ENCODE measurements around a stretch of chr12.

DNA sequence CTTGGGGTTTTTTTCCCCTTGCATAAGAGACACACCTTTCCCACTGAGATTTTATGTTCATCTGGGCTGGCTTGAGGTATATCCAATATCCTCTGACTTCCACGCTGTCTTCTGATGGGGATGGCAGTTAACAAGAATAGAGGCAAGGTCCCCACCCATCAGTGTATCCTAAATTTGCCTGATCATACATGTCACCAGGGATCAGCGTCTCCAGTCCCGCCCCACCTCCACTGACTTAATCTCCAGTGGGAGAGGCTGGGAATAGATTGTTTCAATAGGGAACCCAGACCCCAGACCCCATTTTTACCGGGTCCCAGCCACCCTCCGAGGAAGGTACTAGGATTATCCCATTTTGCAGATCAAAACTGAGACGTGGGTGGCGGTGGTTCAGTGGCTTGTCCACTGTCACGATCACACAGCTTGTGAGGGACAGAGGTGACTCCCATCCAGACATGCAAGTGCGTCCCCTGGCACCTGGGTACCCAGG lies 742 bp downstream of the WSB2 start:
CAGE:
- cytosol, long polyA minus RNA: no peak
- cytosol, long polyA plus RNA: no peak
- long polyA plus RNA: no peak
- nucleus, long polyA minus RNA: no peak
- nucleus, long polyA plus RNA: no peak

DNA sequence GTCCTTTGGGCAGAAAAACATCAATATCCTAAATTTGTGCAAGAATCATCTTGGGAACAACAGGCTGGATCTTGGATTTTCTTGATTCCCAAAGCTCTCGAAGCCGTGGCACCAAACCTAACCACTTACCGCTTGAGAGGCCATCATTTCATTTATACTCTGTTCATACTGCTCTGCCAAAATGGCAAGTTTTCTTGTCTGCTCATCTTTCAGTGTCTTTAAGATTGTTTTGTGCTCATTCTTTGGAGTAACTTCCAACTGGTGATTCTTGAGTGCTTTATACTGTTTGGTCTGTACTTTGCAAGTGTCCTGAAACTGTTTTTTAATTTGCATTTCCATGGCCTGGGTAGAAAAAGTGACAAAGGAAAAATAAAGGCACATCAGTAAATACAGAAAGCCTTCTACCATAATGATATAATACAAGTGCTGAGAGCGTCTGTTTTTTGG lies 24.1 kb downstream of the PEBP1 start:
CAGE:
- cytosol, long polyA minus RNA: no peak
- cytosol, long polyA plus RNA: no peak
- long polyA plus RNA: no peak
- nucleus, long polyA minus RNA: no peak
- nucleus, long polyA plus RNA: no peak

DNA sequence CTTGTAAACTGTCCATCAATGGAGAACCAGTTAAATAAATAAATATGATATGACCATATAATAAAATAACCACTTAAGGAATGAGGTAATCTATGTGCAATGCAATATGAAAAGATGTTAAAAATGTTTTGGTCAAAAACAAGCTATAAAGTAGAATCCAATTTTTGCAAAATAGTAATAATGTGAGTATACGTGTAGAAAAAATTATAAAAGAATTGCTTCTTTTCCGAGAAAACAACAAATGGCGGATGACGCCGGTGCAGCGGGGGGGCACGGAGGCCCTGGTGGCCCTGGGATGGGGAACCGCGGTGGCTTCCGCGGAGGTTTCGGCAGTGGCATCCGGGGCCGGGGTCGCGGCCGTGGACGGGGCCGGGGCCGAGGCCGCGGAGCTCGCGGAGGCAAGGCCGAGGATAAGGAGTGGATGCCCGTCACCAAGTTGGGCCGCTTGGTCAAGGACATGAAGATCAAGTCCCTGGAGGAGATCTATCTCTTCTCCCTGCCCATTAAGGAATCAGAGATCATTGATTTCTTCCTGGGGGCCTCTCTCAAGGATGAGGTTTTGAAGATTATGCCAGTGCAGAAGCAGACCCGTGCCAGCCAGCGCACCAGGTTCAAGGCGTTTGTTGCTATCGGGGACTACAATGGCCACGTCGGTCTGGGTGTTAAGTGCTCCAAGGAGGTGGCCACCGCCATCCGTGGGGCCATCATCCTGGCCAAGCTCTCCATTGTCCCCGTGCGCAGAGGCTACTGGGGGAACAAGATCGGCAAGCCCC lies 110.1 kb downstream of the PEBP1 start:
CAGE:
- cytosol, long polyA minus RNA: no peak
- cytosol, long polyA plus RNA: no peak
- long polyA plus RNA: no peak
- nucleus, long polyA minus RNA: no peak
- nucleus, long polyA plus RNA: no peak

DNA sequence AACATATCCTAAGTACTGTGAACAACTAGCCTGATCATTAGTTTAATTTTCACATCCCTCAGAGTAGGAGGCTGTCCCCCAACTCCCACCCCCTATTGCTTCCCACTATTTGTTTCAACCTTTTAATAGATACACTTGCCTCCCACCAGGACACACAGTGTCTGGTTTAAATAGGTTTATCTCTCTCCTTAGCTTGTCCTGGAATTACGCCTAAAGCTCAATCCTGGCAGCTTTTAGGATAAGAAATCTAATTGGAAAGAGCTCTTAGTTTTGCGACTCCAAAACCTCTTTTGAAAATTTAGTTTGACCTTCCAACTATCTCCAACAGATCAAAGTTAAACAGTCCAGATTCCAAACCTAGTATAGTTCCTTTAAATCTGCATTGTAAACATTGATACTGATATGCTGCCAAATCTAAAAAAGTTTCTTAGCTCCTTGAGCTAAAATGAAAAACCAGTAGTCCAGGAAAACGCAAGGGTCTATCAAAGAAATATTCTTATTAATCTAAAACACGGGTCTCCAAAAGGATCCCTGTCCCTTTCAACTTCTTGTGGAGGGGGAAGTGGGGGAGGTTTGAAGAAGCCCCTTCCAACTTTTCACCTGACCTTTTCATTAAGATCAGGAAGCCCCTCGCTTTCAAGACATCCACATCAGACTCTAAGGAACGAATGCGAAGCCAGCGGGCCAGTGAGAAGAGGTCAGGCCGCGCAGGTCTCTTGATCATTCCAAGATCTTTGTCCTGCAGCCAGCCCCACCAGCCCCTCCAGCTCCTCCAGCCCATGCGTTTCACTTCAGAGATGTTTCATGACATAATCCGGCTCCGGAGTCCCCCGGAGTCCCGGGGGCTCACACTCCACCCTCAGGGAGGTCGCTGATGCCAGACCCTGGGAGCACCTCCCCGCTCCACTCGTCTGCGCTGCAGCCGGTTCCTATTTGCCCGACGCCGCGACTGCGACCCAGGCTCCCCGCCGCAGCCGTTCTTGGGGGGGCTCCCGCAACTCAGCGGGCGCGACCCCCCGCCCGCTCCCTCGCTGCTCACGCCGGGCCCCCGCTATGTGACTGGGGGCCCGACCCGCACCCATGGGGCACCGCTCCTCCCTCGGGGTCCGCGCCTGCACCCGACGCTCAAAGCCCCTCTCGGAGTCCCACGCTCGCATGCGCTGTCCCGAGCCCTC lies 1.6 kb downstream of the TAOK3 start:
CAGE:
- cytosol, long polyA minus RNA: no peak
- cytosol, long polyA plus RNA: no peak
- long polyA plus RNA: no peak
- nucleus, long polyA minus RNA: no peak
- nucleus, long polyA plus RNA: no peak

DNA sequence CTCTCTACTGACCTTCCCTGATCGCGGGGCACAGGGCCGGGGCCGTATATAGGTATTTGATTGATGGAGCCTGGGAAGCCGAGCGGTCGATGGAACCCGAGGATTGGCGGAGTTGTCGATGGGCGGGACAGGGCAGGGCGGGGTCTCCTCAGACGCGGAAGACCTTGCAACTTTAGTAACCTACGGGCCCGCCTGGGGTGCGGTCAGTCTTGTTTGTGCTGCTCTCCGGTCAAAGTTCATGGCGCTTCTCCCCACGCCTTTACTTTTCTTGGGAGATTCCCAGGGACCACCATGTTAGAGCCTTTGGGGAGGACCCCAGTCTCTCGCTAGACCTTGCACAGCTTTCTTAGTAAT lies 285 bp upstream of the TAOK3 start:
CAGE:
- cytosol, long polyA minus RNA: no peak
- cytosol, long polyA plus RNA: no peak
- long polyA plus RNA: no peak
- nucleus, long polyA minus RNA: no peak
- nucleus, long polyA plus RNA: no peak

CAGE:
- cytosol, long polyA minus RNA: start-site peak on the plus strand at chr12:118384019-118384056, 20 reads
- cytosol, long polyA plus RNA: no peak
- long polyA plus RNA: no peak
- nucleus, long polyA minus RNA: start-site peak on the plus strand at chr12:118384051-118384066, 17 reads
- nucleus, long polyA plus RNA: no peak
Observed at GRCh38 chr12:118383810-118384258, 7.5 kb downstream of the SUDS3 start.

DNA sequence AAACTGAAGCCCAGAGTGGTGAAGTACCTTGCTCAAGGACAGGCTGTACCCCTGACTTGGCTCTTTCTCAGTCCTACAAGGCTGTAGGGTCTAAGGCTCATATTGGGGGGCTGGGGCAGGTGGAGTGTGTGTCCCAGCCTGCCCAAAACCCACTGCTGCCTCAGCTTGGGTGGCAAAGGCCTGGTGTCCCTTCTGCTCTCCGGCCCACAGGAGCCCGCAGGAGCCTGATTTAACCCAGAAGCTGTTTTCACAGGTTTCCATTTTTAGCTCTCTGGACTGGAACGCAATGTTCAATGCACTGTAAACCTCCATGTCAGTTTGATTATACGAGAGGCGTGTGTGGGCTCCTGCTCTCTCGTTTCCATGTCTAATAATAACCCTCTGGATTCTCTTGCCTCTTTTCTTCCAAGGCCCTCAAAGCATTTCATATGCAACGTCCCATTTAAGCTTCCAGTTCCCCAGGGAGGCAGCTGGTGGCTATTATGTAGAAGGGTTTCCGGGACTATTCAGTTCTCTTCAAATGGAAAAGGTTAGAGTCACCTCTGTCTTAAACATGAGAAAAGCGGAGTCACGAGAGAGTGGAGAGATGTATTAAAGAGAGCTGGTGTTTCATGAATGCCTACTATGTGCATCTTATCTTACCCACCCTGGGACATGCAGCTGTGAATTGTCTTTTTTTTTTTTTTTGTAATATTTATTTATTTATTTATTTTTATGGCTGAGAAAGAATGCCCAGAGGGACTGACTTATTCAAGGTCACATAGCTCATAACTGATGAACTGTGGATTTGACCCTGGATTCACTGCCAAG lies 161.2 kb downstream of the SUDS3 start:
CAGE:
- cytosol, long polyA minus RNA: no peak
- cytosol, long polyA plus RNA: no peak
- long polyA plus RNA: no peak
- nucleus, long polyA minus RNA: no peak
- nucleus, long polyA plus RNA: no peak

DNA sequence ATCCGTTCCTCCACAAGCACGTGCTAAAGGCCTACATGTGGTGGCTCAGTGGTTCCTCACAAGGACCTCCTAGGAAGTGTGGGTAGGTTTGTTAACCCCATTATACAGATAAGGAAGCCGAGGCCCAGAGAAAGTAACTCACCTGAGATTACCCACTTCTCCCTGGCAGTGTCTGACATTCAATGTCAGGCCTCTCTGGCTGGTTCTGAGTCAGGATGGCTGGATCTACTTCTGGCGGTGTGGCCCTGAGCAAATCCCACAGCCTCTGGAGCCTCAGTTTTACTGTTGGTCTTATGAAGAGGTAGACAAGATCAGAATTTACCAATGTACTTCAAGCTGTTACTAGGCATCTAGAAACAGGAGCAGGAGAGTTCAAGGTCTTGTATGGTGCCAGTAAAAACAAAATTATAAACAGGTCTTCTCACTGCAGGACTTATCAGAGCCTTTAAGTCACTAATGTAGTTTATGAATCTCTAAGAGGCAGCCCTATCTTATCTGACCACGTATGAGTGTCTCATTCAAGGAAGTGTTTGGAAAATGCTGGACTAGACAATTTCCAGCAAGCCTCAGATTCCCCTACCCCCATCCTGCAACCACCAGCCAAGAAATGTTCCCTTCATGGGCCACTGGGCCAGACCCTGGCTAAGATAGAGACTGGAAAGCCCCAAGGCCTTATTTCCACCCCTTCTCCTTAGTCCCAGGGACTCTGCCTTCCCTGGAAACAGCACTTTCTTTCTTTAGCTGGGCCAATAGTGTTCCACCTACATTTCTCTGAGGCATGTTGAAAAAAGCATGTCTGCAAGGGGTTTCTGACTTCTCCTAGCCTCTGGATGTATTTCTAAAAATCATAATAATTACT lies 4.2 kb downstream of the HSPB8 start:
CAGE:
- cytosol, long polyA minus RNA: no peak
- cytosol, long polyA plus RNA: no peak
- long polyA plus RNA: no peak
- nucleus, long polyA minus RNA: no peak
- nucleus, long polyA plus RNA: no peak

DNA sequence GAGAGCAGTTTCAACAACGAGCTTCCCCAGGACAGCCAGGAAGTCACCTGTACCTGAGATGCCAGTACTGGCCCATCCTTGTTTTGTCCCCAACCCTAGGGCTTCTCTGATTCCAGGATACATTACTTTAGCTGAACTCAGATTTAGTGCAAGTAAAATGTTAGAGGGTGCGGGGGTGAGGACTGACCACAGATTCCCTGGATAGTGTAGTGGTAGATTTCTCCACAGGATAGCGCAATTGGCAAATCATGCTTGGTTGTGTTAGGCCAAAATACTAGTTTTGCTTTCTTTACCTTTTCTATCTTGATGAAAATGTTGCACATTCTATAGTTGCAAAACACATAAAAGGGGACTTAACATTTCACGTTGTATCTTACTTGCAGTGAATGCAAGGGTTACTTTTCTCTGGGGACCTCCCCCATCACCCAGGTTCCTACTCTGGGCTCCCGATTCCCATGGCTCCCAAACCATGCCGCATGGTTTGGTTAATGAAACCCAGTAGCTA lies 15.1 kb downstream of the HSPB8 start:
CAGE:
- cytosol, long polyA minus RNA: no peak
- cytosol, long polyA plus RNA: no peak
- long polyA plus RNA: no peak
- nucleus, long polyA minus RNA: no peak
- nucleus, long polyA plus RNA: no peak

GRCh38 chr12:119368820-119369521 lies 34.4 kb downstream of the CCDC60 start:
CAGE:
- cytosol, long polyA minus RNA: no peak
- cytosol, long polyA plus RNA: no peak
- long polyA plus RNA: no peak
- nucleus, long polyA minus RNA: no peak
- nucleus, long polyA plus RNA: no peak

GRCh38 chr12:119660047-119660473 lies 7.9 kb upstream of the PRKAB1 start:
CAGE:
- cytosol, long polyA minus RNA: no peak
- cytosol, long polyA plus RNA: no peak
- long polyA plus RNA: no peak
- nucleus, long polyA minus RNA: no peak
- nucleus, long polyA plus RNA: no peak

CAGE:
- cytosol, long polyA minus RNA: no peak
- cytosol, long polyA plus RNA: no peak
- long polyA plus RNA: no peak
- nucleus, long polyA minus RNA: no peak
- nucleus, long polyA plus RNA: no peak
Observed at GRCh38 chr12:120064112-120065080, 52.2 kb downstream of the RAB35 start.

DNA sequence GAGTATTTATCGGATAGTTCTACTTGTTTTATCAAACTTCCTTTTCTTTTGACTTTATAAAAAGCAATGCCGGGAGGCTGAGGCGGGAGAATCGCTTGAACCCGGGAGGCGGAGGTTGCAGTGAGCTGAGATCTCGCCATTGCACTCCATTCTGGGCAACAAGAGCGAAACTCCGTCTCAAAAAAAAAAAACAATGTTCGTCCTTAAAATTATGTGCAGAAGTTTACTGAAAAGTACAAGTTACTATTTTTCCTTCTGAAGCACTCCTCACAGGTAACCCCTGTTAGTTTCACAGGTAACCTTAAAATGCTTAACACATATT lies 1.2 kb upstream of the RAB35 start:
CAGE:
- cytosol, long polyA minus RNA: no peak
- cytosol, long polyA plus RNA: no peak
- long polyA plus RNA: no peak
- nucleus, long polyA minus RNA: no peak
- nucleus, long polyA plus RNA: no peak

DNA sequence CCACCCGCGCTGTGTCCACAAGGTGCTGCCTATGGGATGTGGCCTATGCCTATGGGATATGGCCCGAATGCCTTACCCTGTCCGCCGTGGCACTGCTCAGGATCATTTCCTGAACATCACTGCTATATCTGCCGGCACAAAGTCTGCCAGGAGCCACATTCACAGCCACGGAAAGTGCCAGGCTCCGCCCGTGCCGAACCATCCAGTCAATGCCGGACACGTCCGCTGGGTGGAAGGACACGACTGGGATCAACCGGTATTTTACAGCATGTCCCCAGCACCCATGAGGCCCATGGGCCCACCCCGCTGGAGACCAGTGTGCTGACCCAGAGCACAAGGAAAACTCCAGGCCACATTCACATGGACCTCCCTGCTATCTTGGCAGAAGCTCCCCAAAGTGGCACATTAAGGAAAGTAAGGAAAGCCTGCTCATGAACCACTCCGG lies 14.6 kb upstream of the RAB35 start:
CAGE:
- cytosol, long polyA minus RNA: no peak
- cytosol, long polyA plus RNA: no peak
- long polyA plus RNA: no peak
- nucleus, long polyA minus RNA: no peak
- nucleus, long polyA plus RNA: no peak

GRCh38 chr12:120140149-120140572 lies 23.6 kb upstream of the RAB35 start:
CAGE:
- cytosol, long polyA minus RNA: no peak
- cytosol, long polyA plus RNA: no peak
- long polyA plus RNA: no peak
- nucleus, long polyA minus RNA: no peak
- nucleus, long polyA plus RNA: no peak

DNA sequence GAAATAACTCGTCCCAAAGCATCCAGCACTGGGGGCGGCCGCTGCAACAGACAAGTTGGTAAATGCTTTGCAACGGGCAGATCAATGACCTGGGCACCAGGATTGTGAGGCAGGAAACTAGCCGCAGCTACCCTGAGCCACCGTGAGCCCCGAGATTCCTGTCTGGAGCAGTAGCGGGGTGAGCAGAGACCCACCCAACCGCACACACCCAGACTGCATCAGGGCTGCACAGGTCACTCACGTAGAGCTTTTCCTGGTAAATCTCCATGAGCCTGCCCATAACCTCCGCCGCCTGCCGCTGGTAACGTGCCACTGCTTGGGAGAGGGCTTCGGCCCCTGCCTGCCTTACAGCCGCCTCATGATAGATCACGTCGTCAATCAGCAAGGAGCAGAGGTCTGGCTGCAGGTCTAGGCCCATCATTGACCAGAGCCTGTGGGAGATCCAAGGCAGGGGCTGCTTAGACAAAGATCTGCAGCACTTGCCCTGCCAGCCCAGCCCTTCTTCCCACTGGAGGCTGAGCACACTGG lies 38.5 kb upstream of the RAB35 start:
CAGE:
- cytosol, long polyA minus RNA: no peak
- cytosol, long polyA plus RNA: no peak
- long polyA plus RNA: no peak
- nucleus, long polyA minus RNA: no peak
- nucleus, long polyA plus RNA: no peak

CAGE:
- cytosol, long polyA minus RNA: no peak
- cytosol, long polyA plus RNA: no peak
- long polyA plus RNA: no peak
- nucleus, long polyA minus RNA: no peak
- nucleus, long polyA plus RNA: no peak
Observed at GRCh38 chr12:120247410-120247824, 18.1 kb downstream of the PXN start.

CAGE:
- cytosol, long polyA minus RNA: no peak
- cytosol, long polyA plus RNA: no peak
- long polyA plus RNA: no peak
- nucleus, long polyA minus RNA: no peak
- nucleus, long polyA plus RNA: no peak
Observed at GRCh38 chr12:120251926-120252467, 13.5 kb downstream of the PXN start.

DNA sequence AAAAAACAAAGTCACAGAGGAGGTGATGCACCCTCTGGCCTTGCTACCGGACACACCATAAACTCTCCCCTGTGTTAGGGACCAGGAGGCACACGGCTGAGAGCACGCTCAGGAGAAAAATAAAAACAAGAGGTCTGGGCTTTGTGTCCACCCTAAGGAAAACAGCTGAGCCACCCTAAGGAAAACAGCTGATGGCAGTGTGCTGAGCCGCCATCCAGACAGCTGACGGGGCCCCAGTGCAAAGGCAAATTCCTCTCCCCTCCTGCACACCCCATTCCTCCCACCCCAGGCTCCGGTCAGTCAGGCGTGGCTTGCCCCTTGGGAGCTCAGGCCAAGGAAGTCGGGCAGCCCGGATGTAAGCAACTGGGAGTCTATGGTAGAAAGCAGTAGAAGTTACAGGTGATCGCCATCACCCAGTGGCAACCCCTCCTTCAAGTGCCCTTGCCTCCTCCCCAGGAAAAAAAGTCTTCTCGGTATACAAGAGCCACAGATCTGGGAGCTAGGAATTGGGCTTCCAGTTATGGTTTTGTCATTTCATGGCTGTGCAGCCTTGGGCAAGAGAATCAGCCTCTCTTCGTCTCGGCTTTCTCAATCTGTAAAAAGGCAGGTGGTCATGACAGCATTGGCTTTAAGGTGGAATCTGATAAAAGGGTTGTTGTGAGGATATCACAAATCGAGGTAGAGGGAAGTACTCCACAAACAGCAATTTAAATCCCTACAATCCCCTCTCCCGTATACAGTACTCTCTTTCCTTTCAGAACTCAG lies 2.3 kb downstream of the PXN start:
CAGE:
- cytosol, long polyA minus RNA: no peak
- cytosol, long polyA plus RNA: no peak
- long polyA plus RNA: no peak
- nucleus, long polyA minus RNA: no peak
- nucleus, long polyA plus RNA: no peak

DNA sequence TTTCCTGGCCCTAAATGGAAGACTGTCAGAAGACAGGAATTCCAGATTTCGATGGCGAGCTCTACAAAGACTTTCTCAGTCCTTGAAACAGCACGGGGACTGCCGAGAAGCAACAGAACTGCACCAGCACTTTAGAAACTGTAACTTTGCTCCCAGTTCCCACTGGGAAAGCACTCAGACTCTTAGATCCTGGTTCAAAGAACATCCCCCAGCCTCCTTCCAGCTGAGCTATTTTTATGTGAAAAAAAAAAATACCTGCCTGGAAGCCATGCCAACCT lies 1.8 kb downstream of the PXN start:
CAGE:
- cytosol, long polyA minus RNA: no peak
- cytosol, long polyA plus RNA: no peak
- long polyA plus RNA: no peak
- nucleus, long polyA minus RNA: no peak
- nucleus, long polyA plus RNA: no peak